ENCODE data around the genes EHBP1, LGALSL and AFTPH.

- PRO-cap = no peak
Observed at GRCh38 chr2:62590008-62590346, 84.0 kb upstream of the TMEM17 start.

GRCh38 chr2:62653840-62654078 lies 51.8 kb upstream of the EHBP1 start:
- PRO-cap = no peak

DNA sequence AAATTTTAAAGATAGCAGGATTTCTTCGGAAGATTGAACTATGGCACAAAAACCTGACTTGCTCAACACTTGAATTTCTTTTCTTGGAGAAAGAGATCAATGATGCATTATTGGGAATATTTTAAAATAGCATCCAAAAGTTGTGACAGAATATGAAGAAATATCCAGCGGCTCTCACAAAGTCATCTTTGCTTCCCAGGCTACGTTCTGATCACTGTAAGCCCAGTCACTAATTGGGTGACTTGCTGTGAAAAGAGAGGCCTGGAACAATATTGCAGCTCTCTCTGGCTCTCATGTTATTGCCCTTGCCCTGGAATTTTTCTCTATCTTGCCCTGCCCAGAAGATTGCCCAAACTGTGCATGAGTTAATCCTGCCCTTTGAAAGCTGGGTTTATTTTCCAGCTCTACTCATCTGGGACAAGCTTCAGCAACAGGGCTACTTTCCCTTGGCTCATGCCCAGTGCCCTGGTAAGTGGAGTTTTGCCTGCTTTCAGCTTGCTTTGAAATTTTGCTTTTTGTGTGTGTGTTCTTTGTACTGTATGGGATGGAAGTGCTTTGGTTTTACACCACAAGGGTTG lies 6.9 kb upstream of the EHBP1 start:
- PRO-cap = no peak

DNA sequence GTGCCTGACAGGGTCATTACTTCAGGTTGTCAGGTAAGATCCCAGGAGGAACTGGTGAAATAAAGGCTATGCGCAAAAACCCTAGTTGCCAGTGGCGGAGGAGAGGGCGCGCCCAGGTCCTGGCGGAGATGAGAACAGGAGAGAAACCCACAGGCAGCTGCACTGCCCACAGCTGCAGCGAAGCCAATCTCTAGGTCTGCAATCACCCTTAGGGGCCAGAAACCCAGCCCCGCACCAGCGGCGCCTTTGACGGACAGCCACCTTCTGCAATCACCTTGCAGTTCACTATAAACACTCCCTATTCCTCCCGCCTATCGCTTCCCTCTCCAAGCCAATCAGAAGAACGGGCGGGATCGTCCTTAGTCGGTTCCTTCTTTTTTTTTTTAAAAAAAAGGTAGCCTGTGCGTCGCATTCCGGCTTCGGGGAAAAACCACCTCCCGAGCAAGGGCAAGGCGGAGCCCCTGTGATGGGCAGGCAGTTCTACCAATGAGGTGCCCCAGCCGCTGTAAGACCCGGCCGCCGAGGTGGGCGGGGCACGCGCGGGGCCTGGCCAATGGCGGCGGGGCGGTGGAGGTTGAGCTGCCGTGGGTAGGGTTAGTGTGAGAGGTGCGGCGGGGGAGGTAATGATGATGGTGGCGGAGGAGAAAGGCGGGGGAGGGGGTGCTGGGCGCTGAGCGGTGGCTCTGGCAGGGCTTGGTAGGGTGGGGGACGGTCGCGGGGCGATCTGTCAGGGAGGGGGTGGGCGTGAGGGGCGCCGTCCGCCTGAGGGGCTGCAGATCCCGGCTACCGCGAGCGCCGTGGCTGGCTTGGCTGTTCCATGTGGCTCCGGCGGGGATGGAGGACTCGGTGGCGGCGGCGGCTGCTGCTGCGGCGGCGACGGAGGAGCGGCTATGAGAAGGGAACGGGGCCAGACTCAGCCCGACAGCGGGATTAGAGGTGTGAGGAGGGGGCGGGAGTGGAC lies at the start of gene EHBP1:
Gene EHBP1, plus strand, starts transcription at position 597 of the 961 bp plus-strand sequence.
- PRO-cap = bidirectional peak, plus-strand start at position 591 of the sequence, minus-strand start at position 185 of the sequence

- PRO-cap = no peak
Observed at GRCh38 chr2:62711203-62712453, 6.1 kb downstream of the EHBP1 start.

DNA sequence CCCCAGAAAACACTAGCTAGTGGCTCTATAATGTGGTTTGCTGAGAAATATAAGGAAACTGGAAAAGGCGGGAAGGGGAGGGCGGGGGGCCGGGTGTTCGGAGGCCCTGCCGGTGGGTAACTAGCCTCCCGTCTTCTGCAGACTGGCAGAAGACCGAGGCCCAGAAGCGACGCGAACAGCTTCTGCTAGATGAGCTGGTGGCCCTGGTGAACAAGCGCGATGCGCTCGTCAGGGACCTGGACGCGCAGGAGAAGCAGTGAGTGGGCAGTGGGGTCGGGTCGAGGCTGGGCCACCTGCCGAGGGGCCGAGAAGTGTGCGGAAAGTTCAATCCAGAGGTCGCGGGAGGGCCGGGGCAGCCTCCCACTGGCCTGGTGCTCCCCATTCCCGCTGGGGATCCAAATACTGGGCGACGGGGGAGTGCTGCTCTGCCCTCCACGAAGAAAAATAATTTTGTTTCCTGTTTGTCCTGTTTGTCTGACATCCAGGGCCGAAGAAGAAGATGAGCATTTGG lies 5.7 kb upstream of the OTX1 start:
- PRO-cap = no peak

DNA sequence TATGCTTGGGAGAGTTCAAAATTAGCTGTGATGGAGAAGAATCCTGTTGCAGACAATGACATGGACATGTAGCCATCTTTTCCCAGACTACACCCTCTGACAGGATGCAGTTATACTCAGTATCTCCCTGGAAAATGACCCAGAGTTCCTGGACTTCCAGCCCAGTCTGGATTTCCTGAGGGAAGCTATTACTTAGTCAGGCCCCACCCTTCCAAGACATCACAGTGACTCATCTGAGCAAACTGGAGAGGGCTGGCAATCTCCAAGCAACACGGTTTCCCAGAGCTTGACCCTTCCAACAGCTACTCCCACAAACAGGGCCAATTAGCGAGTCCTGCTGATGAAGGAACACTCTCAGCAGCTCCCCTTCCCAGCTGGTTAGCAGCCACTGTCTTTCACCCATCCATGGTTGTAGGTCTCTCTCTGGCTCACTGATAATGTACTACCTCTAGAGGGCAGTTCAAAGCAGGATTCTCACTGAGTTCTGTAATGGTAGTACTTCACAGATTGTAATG lies 110.1 kb downstream of the MDH1 start:
- PRO-cap = no peak

GRCh38 chr2:63729257-63730003 lies 112.3 kb upstream of the UGP2 start:
- PRO-cap = no peak

DNA sequence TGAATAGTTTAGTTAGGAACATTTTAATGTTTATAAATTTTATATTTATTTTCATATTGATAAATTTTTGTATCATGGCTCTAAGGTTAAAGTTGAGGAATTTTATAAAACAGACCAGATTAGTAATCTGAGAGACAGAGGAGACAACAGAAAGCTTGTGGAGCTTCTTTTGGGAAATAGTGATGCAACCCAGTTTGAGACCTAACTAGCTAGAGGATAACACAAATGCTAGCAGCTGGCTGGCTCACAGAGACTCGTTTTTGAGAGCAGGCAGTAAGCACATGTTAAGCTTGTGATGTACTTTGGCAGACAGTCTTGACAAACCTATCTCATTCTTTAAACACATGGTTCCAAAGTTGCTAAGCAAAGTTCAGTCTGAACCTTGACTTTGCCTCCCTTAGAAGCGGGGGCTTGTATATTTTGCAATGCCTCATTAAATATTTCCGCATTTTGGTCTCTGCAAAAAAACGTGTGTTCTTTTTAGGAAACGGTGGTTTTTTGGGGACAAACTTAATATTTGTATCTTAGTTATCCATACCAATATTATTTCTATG lies 21.4 kb upstream of the UGP2 start:
- PRO-cap = no peak

- PRO-cap = no peak
Observed at GRCh38 chr2:63934297-63935025, 84.8 kb downstream of the VPS54 start.

GRCh38 chr2:63966371-63967100 lies 52.7 kb downstream of the VPS54 start:
- PRO-cap = no peak

GRCh38 chr2:64052381-64052878 lies 33.2 kb upstream of the VPS54 start:
- PRO-cap = no peak

DNA sequence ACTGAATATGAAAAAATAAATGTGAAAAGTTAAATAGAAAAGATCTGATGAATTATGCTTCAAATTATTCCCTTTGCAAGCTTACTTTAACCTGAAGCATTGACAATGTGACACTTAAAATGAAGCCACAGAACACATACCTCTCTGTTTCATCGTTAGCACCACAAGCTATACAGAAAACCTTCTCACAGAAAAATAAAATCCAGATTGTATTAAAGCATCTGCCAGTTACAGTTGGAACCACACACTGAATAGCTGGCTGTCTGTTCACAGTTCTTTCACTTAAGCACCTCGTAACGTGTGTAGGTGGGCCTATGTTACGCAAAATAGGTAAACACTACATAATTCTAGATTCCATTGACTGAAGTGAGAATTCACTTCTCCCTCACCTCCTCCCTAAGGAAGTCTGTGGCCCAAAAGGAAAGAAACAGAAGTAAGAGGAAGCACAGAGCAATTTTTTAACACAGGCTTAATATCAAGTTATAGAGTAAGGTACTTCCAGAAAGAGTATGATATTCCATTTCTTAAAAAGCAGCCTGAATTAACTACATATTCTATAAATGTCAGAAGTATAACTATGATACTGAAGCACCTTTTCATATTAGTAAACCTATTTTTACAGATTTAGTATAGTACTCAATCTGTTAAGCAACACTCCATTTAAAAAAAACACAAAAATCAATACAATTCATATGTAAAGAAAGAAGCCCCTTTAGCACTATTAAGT lies 24.8 kb downstream of the PELI1 start:
- PRO-cap = no peak

DNA sequence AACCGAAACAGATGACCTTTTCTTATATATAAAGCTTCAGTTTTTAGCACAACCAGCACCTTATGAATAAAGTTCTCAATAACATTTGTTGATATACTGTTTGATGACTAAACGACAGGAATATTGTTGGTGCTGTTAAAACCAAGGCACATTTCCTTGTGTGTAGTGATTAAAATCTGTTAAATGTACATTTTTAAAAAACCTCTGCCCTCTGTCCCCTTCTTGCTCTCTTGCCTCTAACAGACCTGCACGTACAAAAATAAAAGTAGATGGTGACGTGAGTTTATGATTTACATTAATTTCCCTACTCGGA lies 1.3 kb downstream of the PELI1 start:
- PRO-cap = no peak

DNA sequence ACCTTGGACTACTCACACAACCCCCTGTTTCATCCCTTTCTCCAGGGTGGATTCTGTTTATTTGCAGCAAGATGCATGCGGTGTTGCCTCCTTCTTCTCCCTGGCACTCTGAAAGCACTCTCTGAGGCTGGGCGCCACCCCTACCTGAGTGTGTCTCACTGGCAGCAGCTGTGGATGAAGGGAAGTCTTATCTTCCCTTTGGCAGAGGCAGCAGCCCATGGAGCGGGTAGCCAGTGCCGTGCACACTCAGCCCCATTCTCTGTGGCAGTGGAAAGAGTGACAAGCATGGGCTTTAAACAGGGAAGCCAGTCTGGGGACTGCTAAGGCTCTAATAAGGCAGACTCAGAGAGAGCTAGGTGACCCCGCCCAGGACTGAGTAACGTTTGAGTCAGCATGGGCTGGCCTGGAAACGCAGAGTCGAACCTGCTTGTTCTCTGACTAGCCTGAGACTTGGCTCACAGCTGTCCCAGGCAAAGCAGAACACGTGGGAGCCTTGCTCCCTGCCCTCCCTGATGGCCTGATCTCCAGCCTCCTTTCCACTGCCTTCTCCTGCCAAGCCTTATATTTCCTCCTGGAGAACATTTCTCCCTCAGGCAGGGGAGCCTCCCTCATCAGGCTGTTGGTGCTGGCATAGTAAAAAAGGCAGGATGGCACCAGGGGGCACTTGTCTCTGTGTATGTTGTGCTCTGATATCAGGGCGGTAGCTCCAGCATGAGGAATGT lies 94.0 kb upstream of the LGALSL start:
- PRO-cap = unidirectional peak, minus-strand start at position 333 of the sequence

DNA sequence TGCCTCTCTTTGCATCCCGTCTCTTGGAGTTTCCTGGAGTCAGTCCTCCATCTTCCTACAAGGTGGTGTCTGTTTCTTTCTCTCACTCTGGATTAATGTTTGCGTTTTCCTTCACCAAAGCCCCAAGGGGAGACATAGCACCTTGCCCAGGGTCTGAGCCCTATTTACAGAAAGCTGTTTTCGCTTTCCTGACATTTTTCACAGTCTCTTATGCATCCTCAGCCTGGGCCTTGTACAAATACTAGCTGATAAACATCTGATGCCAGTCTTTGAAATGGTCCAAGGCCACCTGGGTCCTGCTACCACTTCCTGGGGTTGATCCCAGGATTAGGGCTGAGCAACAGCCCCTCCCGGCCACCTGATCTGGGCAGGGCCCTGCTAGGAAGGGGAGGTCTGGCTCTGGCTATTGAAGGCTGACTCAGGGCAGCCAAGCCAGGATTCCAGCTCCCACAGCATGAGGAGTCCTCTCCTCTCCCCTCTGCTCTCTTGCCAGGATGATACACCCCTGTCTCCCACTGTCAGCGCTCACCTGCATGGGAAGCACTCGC lies 53.3 kb upstream of the LGALSL start:
- PRO-cap = no peak

- PRO-cap = no peak
Observed at GRCh38 chr2:64403686-64404790, 49.9 kb upstream of the LGALSL start.

GRCh38 chr2:64453830-64454783 lies at the start of gene LGALSL:
Gene LGALSL (plus strand): TSS chr2:64454162.
- PRO-cap = bidirectional peak, plus-strand start at chr2:64454197, minus-strand start at chr2:64454101; bidirectional peak, plus-strand start at chr2:64454481, minus-strand start at chr2:64454344

- PRO-cap = bidirectional peak, plus-strand start at chr2:64524348, minus-strand start at chr2:64524116
Observed at GRCh38 chr2:64524223-64524647, at the start of gene AFTPH. Gene AFTPH (plus strand): TSS chr2:64524328.

DNA sequence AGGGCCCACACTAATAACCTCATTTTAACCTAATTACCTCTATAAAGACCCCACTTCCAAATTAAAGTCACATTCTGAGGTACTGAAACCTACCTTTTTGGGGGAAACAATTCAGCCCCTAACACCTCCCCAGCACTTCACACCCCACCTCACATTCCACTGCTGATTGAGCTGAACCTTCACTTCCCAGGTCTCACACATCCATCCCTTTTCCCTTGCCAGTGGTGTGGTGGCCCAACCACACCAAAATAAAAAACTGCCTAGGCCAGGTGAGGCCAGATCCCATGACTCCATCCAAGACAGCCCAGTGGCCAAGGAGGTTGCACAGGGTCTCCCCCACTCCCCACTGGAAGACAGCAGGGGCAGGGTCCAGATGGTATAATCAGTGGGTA lies 23.2 kb downstream of the SERTAD2 start:
- PRO-cap = no peak